Measurements from ENCODE around the genes ATP6V0A4 and RAB19.

GRCh38 chr7:138797714-138798507 lies at the start of gene ATP6V0A4:
Gene ATP6V0A4, minus strand, starts transcription at chr7:138798196.
- PRO-cap, result no peak

GRCh38 chr7:139062199-139062896 lies 26.5 kb upstream of the ZC3HAV1L start:
- PRO-cap, result no peak

DNA sequence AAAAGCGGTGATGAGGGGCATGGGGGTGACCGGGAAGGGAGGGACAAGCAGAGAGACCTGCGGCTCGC lies 1.2 kb downstream of the ZC3HAV1 start:
- PRO-cap, result no peak

- PRO-cap, result no peak
Observed at GRCh38 chr7:139301357-139302302, 39.5 kb upstream of the FMC1 start.

DNA sequence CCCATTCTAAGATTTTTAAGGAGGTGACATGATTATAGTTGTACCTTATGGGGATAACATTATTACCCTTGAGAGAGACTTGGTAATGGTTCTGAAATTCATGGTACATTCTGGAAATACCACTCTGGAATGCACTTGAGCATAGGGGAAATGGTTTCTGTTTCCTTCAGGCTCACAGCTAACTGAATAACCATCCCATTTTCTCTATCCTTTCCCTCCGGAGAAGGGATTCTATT lies 1.5 kb downstream of the FMC1 start:
- PRO-cap, result no peak

- PRO-cap, result no peak
Observed at GRCh38 chr7:139384124-139384498, 24.4 kb downstream of the LUC7L2 start.

GRCh38 chr7:139588448-139589208 lies 65.1 kb downstream of the CLEC2L start:
- PRO-cap, result no peak

- PRO-cap, result no peak
Observed at GRCh38 chr7:139687910-139688639, 89.7 kb downstream of the HIPK2 start.

GRCh38 chr7:139691224-139691592 lies 86.6 kb downstream of the HIPK2 start:
- PRO-cap, result no peak

DNA sequence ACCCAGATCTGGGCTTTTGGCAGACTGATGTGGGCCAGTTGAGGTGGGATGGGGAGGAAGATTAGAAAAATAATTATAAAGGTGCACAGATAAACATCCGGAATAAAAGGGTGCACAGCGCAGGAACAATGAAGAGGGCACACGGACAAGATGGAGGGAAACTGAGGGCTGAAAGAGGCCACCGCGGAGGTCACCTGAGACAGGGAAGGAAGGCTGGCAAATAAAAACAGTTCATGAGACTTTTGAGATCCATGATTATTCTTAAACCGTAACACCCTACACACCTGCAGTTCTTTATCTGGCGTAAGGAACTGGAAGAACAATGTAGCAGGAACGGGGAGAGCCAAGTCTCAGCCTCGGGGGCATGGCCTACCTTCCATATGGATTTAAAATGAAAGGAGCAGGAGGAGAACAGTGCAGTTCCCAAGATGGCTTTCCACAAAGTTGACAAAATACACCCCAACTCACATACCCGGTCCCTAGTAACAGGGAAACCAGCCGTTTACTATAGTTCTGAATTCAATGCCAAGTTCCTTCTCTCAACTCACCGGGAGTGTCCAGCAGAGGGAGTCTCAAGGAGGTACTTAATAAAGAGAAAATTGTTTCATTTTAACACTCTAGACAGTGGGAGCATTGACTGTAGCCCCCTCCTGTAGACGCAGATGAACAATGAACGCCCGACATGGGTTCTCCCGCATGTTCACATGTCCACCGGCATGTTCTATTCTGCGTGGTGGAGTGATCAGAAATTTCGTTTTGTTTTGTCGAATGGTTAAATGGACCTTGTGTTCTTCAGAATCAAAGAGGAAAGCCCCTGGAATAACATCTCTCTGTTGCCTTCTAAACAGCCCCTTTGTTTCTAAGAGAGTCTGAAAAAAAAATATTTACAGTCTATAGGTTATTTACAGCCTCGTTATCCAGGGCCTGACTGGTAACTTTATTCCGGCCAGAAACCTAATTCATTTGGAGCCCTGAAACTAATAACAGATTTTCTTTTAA lies 2.1 kb downstream of the HIPK2 start:
- PRO-cap, result unidirectional peak, plus-strand start at position 615 of the sequence

DNA sequence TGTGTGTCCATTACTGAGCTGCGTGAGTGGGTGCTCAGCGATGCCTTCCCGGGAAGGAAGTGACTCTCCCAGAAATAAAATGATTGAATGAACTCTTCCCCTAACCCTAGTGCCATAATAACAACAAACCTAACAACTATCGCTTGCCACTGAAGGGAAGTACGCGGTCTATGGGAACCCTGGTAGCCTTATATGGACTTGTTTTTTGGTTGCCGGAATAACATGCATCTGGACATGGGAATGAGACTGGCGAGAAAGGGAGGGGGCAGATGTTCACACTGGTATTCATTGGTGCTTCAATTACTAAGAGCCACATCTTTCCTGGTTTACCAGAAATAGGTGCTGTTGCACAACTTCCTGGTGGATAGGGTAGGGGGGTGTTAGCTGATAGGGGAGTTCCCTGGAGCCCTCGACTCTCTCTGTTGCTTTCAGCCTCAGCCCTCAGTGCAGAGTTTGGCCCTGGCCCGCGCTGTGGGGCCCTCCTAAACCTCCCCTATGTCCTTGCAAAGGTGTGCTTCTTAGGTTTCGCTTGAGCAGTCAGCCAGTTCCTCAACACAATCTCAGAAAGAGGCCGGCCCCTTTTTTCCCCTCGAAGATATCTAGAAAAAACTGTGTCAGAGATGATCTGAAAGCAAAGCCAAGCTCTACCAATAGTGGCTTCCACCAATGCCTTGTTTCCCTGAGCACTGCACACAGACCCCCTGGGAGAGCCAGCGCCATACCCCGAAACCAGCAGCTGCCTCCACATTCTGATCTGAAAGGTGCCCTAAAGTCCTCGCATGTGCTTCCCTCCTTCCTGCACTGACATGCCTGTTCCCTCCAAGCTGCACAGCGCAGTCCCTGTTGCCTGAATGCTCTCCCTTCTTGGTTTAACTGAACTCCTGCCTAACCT lies 13.5 kb downstream of the TBXAS1 start:
- PRO-cap, result no peak

GRCh38 chr7:139918067-139919010 lies 89.3 kb downstream of the TBXAS1 start:
- PRO-cap, result no peak

DNA sequence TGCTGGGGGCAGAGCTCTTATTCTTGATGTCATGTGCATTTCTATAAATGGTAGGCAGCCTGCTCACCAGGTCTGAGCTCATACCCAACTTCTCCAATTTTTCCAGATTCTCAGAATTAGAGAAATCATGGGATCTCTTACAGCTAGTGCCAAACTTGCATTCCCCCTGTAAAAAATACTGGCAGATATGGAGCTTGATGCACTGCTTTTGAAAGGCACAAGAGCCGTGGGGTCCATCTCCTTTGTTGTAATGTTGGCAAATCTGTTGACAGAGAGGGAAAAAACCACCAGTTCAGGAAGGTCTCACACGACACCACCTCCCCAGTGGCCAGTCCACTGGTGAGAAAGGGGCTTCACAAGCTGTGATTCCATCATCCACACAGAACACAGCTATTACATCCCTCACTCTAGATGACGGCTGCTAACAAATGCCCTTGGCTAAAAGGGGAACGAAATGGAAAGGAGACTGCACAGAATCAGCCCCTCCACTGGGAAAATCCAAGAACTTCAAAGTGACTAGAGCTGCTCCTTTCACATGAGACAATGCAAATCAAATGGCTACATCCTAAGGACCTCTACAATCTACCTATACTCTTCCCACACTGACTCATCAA lies 5.8 kb downstream of the PARP12 start:
- PRO-cap, result no peak

- PRO-cap, result no peak
Observed at GRCh38 chr7:140060842-140061478, 1.8 kb downstream of the PARP12 start.

DNA sequence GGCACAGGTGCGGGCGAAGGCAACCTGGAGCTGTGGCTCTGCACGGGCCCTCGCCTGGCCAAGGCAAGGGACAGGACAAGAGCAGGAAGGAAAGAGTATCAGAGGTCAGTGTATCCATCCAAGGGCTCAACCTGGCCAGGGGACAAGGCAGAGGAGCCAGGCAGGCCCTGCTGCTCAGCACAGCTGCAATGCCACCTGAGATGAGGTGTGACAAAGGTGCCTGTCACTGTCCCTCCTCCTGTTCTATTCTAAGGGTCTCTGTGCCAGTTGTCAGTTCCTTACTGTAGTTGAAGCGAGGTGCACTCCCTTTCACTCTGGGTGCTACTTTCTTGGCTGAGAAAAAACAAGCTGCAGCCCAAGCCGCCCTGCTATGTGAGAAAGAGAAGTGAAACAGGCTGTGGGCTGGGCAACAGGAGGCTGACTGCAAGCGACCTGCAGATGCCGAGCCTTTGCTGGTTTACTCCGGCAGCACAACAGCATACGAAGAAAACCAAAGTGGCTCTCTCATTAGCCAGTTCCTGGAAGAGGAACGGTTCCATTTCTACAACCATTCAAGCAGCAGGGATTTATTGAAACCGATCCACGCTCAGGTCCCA lies 33.3 kb upstream of the KDM7A start:
- PRO-cap, result no peak

DNA sequence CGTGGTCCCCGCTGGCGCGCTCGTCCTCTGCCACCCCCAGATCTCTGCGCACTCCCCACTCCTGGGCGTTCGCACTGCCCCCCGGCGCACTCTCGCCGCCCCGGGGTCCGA lies 53.5 kb upstream of the KDM7A start:
- PRO-cap, result no peak

- PRO-cap, result no peak
Observed at GRCh38 chr7:140260222-140261012, 83.6 kb upstream of the KDM7A start.

- PRO-cap, result no peak
Observed at GRCh38 chr7:140358290-140359059, 39.9 kb downstream of the SLC37A3 start.

GRCh38 chr7:140403711-140404831 lies at the start of gene RAB19:
Gene RAB19, plus strand, starts transcription at chr7:140404058.
- PRO-cap, result no peak

- PRO-cap, result no peak
Observed at GRCh38 chr7:140454930-140455626, 24.2 kb downstream of the MKRN1 start.

All from left common carotid artery plus branches (tissue), 1 donor.